AG08470 (cell line): ENCODE results near the gene VSX2.

DNA sequence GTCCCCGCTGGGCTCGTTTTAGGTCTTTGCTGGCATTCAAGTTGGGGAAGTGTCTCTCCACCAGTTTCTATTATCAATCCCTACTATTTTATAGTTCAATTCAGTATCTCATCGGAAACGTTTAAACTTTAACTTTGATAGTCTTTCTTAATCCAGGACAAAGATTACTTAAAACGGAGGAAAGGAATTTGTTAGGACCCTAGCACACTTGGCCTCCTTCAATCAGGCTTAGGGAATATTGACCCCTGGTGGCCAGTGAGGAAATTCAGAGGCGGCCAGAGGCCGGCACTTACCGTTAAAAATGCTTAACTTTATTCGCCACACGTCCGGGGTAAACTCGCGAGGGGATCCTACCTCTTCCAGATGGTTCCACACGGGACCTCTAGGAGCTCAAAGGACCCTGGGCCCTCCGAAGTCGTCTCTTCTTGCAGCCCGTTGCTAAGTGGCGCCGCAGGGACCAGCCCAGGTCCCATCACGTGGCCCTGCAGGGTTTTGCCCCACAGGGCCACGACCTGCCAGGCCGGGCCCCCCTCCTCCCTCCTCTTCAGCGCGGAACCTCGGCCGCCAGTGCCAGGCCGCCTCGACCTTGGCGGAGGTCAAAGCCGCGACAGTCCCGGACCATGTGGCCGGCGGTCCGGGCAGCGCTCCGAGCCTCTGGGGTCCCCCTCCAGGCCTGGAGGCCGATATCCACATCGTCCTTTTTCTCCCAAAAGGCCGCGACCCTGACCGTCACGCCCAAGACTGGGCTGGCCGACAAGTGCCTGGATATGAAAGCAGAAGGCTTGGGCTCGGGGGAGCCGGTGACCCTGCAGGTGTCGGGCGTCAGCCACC, 11.2 kb upstream of the DNAL1 start:
- RRBS = 4% methylated on average over 12 of the region's 48 CpGs

GRCh38 chr14:73725145-73725386, 10.9 kb upstream of the PNMA1 start:
- RRBS = no CpG with 5 or more reads among the region's 1 CpG

- RRBS = no CpG with 5 or more reads among the region's 16 CpGs
These were observed 19.7 kb downstream of the MIDEAS start for GRCh38 chr14:73740017-73741222.

DNA sequence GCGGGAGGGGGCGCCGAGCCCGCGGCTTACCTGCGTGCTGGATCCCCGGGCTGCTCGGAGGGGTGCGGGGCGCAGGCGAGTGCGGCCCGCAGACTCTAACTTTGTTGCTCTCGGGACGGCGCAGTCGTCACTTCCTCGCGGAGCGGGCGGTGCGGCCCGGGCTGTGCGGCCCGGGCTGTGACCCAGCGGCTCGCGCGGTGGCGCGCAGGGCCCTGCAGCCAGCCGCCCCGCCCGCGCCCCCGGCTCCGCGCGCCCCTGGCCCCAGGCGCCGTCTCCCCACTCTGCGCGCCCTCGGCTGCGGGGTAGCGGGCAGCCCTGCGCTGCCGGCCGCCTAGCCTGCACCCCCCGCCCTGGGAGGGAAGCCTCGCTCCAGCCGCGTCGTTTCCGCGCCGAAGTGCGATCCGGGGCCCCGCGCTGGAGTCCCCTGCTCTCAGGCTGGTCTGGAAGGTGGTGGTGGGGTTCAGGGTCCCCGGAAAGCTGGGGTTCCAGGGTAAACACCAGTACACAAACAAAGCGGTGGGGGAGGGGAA, 27.0 kb upstream of the MIDEAS start:
- RRBS = 1% methylated on average over 53 of the region's 63 CpGs

DNA sequence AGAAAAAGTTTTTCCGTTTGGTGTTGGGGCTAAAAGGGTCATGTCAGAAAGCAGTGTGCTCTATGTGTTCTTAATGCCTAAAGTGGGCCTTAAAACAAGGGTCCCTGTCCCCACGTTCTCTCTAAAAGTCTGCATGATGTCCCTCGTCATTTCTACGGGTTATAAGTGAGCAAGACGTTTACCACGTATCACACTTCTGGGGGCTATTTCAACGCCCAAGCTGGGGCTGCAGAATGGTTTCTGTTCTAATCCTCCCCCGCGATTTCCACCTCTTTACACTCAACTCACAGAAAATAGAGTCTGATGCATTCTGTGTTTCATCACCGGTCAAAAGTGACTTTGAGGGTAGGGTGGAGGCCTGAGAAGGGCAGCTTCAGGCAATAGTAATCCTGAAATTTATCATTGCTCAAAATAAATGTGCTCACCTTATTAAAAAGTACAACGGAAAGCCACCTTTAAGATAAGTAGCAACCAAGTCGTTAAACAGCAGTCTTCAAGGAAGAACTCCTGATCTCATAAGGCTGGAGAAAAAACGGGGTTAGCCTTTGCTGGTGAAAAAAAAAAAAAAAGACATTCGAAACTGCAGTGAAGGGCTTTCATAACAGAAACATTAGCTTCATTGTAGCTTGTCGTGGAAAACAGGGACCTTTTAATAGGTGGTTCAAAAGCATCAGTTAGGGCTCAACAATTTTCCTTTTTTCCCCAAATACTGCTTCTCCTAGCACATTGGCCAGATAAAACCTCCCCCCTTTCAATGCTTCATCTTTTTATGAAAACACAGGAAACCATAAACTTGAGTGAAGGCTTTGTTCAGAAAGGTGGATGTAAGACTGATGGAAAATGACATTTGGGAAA, 27.7 kb upstream of the MIDEAS start:
- RRBS = no CpG with 5 or more reads among the region's 15 CpGs

DNA sequence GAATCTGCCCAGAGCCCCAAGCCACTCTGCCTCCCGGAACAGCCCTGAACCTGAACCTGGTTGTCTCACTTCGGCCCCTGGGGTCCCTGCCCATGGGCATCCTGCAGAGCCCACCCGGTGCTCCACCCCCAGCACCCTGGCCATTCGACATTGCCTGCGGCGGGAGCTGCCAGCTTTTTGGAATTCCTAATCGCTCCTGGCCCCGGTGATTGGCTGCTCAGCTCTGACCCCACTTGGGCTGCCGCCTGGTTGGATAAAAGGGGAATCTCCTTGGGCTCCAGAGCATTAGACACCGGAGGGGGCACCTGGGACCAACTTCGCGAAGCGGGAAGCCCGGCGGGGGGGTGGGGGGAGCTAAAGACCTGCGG, at the start of gene VSX2:
VSX2 (plus strand) TSS at position 282 of the 368 bp plus-strand sequence.
- RRBS = 34% methylated on average over 10 of the region's 16 CpGs

DNA sequence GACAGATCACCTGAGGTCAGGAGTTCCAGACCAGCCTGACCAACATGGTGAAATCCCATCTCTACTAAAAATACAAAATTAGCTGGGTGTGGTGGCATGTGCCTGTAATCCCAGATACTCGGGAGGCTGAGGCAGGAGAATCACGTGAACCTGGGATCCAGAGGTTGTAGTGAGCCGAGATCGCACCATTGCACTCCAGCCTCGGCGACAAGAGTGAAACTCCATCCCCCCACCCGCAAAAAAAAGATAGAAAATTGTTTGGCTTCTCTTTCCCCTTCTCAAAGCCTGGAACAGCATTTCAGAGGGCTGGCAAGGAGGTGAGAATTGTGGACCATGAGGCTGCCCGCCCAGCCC, 22.6 kb downstream of the SYNDIG1L start:
- RRBS = no CpG with 5 or more reads among the region's 8 CpGs

GRCh38 chr14:74493905-74494552, 464 bp downstream of the ISCA2 start:
- RRBS = 1% methylated on average over 10 of the region's 36 CpGs

GRCh38 chr14:74500018-74501107, 6.8 kb downstream of the ISCA2 start:
- RRBS = no CpG with 5 or more reads among the region's 13 CpGs

- RRBS = 80% methylated on average over 4 of the region's 28 CpGs
These were observed 15.2 kb downstream of the ISCA2 start for GRCh38 chr14:74508372-74509496.

DNA sequence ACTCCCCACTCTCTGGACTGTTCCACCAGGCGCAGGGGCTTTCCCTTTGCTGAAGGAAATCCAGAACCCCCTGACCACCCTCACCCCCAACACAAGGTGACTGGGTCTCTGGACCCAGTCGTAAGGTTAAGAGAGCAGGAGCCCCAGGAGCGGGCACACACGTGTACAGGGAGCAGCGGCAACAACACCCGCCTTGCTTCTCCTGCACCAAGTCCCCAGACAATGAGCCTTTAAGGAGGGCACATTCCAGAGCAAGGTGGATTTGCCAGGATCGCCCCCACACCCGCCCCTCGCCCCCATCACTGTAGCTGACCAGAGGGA, 30.7 kb downstream of the ISCA2 start:
- RRBS = no CpG with 5 or more reads among the region's 9 CpGs

DNA sequence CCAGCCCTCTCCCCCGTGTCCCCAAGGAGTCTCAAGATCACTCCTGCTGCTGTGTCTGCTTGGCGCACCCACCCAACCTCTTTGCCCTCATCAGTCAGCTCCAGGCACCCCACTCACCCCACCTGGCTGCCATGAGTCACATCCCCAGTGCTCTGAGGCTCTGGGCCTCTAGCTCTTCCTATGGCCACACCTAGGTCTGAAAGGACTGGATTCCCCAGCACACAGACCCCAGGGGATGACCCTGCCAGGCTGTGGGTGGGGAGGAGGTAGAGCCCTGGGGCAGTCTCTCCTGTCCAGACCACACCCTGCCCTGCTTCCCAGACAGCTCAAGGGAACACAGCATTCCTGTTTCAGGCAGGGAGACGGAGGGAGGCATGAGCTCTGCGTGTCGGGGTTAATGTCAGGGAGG, 45.3 kb downstream of the LTBP2 start:
- RRBS = no CpG with 5 or more reads among the region's 5 CpGs

- RRBS = no CpG with 5 or more reads among the region's 4 CpGs
These were observed 18.5 kb downstream of the LTBP2 start for GRCh38 chr14:74593554-74593975.

GRCh38 chr14:74612745-74613069, 670 bp upstream of the LTBP2 start:
- RRBS = 8% methylated on average over 1 of the region's 23 CpGs

- RRBS = no CpG with 5 or more reads among the region's 4 CpGs
These were observed 44.9 kb upstream of the LTBP2 start for GRCh38 chr14:74656925-74657417.

- RRBS = 100% methylated on average over 2 of the region's 8 CpGs
These were observed 50.0 kb upstream of the LTBP2 start for GRCh38 chr14:74661816-74662687.

DNA sequence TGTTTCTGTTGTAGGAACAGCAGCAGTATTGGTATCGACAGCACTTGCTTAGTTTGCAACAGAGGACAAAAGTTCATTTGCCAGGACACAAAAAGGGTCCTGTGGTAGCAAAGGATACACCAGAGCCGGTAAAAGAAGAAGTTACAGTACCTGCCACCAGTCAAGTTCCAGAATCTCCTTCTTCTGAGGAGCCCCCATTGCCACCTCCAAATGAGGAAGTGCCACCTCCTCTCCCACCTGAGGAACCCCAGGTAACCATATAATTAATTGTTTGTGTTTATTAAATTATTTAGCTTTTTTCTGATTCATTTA, 15.3 kb downstream of the YLPM1 start:
- RRBS = no CpG with 5 or more reads among the region's 2 CpGs

DNA sequence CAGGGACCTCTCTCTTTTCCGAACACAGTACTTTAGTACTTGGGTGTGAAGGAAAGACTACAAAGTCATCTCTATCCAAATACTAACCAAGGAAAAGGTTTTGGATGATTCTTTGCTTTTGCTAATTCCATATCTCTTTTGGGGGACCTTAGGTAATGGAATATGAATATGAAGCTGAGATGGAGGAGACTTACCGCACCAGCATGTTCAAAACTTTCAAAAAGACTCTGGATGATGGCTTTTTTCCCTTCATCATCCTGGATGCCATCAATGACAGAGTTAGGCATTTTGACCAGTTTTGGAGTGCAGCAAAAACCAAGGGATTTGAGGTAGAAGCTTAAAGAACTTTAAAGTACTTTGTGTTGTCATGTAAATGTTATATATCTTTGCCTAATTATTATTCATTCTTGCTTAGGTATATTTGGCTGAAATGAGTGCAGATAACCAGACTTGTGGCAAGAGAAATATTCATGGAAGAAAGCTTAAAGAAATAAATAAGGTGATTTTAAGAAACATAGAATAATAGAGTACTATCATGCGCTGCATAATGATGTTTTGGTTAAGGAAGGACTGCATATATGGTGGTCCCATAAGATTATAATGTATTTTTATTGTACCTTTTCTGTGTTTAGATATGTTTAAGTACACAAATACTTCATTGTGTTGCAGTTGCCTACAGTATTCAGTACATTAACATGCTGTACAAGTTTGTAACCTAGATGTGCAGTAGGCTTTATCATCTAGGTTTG, 53.8 kb downstream of the YLPM1 start:
- RRBS = no CpG with 5 or more reads among the region's 3 CpGs

DNA sequence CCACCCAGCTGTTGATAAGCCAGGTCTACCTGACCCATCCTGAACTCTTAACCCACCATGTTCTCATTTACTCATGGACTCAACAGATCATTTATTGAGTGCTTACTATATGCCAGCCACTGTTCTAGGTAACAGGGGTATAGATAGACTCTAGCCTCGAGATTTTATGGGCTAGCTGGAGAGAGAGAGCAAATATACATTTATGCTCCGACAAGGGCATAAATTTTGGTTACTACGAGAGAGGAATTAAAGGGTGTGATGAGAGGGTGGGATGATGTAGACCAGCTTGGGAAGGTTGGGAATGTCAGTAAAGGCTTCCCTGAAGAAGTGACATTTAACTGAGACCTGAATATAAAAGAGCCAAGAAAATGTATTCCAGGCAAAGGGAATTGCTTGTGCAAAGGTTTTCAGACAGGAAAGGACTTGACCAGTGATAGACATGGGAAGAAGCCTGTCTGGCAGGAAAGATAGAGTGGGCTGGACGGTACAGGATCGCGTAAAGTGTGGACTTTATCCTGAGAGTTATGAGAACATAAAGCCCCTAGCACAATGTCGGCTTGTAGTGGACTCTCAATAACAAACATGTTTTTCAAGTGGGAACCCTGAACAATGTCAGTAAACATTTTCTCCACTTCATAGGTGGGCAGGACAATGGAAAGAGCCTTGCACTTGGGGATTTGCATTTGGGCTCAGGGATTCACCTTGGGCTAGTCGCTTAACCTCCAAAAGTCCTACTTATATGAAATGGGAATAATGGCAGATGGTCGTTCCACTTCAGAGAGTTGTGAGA, 2.2 kb downstream of the DLST start:
- RRBS = no CpG with 5 or more reads among the region's 9 CpGs

DNA sequence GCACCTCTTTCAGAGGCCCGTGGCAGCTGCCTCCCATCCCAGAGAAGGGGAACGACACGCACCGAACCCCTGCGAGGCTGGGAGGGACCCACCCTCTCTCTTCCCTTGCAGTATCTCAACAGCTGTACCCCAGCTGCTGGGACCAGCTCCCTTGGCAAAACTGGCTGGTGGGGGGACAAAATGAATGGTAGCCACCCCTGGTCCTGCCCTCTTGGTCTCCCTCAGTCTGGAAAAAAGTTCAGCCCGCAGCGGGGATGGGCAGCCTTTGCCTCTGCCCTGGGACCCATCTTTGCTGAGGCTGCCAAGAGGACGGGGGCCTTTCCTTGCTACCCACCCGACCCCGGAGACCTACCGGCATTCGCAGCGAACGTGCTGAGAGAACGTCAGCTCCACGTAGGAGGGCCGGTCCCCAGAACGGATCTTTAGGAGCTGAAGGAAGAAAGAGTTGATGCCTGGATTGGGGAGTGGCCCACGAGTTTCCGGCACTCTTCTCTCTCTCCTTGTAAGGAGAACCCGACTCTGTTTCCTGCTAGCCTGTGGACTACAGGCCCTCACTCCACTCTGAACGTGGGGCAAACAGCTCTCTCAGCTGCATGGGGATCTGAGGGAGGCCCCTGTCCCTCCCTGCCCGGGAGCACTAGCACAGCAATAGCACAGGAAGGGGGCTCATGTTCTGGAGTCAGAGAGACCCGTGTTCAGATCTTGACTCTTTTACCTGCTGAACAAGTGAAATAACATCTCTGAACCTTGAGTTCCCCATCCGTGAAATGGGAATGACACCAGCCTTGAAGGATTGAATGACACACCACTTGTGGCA, 7.0 kb downstream of the PGF start:
- RRBS = 60% methylated on average over 10 of the region's 25 CpGs